ENCODE measurements around the genes IWS1, UGGT1 and HS6ST1.

- PRO-cap, 7 experiments = peak in 7 of 7 experiments; most common plus-strand start chr2:127526626 (in 4); most common minus-strand start chr2:127526481 (in 4)
Measured at GRCh38 chr2:127525890-127526712, at the start of gene IWS1. TSS of gene IWS1 (minus strand) at chr2:127526489.

DNA sequence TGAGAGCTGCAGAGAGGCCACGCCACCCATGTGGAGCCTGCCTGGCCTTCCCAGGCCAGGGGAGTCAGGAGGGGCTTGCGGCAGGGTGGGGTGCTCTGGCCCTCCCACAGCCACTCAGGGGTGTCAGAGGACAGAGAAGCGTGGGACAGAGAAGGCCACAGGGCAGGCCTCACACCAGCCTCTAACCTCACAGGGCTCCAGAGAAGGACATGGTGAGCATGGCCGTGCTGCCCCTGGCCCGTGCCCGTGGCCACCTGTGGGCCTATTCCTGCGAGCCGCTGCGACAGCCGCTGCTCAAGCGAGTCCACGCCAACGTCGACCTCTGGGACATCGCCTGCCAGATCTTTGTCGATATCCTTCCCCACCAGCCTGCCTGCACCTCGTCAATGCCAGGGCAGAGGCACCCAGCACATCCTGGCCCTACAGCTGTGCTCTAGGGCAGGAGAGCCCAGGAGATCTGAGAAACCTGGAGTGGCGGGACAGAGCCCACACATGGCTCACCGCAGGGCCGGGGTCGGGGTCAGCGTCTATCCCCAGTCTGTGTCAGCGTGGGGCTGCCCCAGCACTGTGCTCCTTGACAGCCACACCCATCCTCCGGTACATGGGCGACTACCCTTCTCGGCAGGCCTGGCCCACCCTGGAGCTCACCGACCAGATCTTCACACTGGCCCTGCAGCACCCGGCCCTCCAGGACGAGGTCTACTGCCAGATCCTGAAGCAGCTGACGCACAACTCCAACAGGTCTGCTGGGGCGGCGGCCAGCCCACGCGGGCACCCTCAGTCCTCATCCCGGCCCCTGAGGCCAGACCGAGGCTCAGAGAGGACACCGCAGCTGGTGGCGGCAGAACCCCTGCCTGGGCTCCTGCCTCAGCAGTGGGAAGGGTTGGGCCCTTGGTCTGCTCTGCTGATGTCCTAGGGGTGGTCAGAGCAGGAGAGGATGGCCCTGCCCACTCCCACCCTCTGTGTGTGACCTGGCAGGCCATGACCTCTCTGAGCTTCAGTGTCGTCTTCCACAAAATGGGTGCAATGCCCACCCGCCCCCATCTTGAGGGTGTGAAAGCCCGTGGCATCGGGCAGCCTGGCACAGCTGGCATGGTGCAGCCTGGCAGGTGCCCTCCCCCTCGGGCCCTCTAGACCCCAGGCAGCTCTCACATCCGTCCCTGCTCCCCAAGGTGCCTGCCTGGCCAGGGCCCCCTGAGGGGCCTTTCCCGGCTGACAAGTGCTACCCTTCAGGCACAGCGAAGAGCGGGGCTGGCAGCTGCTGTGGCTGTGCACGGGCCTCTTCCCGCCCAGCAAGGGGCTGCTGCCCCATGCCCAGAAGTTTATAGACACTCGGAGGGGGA is 14.5 kb upstream of the GPR17 start:
- PRO-cap, 7 experiments = no peak in any of the 7 experiments

DNA sequence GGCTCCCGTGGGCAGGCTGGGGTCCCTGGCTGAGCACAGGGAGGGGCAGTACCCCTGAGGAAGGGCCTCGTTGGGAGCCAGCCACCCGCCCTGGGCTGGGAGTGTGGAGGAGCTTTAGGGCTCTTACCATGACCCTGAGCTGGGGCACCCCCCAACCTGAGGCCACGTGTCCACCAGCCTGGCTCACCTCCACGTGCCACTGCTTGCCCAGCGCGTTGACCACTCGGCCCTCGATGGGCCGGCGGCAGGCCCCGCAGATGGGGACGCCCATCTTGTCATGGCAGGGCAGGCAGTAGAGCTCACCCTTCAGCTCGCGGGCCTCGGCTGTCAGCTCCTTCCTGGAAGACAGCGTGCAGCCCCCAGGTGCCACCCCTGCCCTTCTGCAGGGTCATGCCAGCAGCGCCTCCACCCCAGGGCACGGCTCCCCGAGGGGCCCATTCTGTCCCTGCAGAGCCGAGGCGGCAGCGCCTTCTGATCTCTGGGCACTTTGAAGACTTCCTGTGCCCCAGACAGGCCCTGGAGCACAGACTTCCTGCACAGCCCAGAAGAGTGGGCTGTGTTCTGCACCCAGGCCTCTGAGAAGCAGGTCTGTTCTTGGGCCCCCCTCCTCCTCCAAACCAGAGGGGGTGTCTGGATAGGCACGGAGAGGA is 4.0 kb upstream of the GPR17 start:
- PRO-cap, 7 experiments = peak in 5 of 7 experiments; most common plus-strand start position 544 of the sequence (in 4); most common minus-strand start position 473 of the sequence (in 3)

DNA sequence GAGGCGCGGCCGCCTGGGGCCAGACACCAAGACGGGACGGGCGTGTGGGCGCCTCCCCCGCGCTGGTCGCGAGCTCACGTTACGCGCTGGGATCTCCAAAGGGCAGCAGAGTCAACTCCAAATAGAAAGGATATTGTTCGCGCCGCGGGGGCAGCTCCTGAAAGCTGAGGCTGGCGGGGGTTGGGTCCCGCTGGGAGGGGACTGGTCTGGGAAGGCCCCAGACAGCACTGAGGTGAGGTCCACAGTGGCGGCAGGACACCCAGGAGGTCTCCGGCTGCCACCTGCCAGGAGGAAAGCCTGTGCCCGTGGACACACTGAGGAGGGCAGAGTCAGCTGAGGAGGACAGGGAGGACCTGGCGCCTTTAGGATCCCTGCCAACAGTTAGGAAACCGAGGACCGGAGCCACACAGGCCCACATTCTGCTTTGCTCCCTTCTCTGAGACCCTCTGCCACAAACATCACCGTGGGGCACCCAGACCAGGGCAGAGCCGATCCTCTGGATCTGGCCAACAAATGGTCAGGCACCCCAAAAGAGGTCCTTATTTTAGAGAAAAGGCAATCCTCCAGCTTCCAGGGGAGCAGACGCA is 10.8 kb downstream of the LIMS2 start:
- PRO-cap, 7 experiments = no peak in any of the 7 experiments

DNA sequence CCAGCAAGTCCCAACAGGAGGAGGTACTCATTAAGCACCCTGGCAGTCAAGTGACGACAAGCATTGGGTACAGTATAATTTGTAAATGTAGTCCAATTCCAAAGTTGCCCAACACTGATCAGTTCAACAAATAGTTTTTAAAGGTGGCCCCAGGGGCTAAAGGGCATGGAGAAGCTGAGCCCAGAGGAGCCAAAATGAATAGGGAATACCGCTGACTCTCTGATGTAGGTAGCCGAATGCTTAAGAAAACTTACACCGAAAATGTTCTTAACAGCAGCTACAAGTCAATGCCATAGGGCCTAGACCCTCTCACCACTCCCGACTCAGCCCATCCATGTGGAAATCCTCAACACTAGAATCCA is 9.9 kb downstream of the LIMS2 start:
- PRO-cap, 7 experiments = no peak in any of the 7 experiments

GRCh38 chr2:127672386-127673723 is 2.5 kb downstream of the LIMS2 start:
- PRO-cap, 7 experiments = no peak in any of the 7 experiments

DNA sequence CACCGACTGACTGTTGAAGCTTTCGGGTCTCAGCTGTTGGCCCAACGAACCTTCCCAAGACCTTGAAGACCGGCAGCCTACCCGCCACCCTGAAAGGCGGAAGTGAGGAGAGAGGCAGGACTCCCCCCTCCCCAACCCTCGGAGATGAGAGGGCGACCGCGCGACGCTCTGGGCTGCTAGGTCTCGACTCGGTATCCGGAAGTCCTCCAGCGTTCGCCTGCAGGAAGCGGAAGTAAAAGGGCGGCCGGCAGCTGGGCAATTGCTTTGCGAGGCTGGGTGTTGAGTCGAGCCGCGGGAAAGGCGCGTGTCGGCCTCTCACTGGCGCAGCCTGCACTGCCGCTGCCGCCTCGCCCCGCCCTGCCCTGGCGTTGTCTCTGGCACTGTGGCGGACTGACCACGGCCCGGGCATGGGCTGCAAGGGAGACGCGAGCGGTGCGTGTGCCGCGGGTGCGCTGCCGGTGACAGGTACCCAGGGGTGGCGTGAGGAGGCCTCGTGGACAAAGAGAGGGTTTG is at the start of gene UGGT1:
Gene UGGT1 (plus strand): TSS at position 250 of the 513 bp plus-strand sequence.
- PRO-cap, 7 experiments = peak in 7 of 7 experiments; most common plus-strand start position 397 of the sequence (in 6); most common minus-strand start position 104 of the sequence (in 7)

DNA sequence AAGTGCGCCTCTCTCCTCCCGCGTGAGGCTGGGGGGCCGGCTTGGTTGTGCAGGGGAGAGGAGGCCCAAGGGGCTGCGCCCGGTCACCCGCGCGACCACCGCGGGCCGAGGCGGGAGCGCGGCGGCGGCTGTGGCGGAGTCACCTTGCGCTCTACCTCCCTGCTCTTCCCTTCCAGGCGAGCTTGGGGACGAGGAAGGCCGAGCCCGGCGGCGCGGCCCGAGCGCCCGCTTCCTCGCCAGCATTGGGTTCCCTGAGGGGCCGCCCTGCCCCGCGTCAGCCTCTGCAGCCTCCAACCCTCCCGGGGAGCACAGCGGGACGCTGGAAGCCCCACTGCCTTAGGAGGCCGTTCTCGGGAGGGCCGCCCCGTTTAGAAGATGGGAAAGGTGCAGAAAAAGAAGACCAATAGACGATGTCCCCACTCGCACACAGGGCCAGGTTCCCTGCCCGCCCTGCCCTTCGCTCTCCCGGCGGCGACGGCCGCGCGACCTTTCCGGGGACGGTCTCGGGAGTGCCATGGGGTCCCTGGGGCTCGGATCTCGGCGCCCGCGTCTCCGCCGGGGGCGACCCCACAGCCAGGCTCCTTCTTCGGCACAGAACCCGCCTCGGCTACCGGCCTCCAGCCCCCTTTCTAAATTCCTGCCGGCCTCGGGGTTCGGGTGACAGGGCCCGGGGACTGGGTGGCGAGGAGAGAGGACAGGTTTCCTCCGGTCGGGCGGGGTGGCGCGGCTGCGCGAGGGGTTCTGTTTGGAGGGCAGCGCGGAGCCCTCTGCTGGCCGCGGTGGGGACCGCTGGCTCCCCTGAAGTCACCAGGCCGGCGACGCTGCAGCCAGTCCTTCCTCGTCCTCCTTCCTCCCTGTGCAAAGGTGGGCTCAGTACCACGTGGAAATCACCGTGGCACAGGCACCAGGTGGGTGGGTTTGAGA is 85.5 kb downstream of the HS6ST1 start:
- PRO-cap, 7 experiments = no peak in any of the 7 experiments

DNA sequence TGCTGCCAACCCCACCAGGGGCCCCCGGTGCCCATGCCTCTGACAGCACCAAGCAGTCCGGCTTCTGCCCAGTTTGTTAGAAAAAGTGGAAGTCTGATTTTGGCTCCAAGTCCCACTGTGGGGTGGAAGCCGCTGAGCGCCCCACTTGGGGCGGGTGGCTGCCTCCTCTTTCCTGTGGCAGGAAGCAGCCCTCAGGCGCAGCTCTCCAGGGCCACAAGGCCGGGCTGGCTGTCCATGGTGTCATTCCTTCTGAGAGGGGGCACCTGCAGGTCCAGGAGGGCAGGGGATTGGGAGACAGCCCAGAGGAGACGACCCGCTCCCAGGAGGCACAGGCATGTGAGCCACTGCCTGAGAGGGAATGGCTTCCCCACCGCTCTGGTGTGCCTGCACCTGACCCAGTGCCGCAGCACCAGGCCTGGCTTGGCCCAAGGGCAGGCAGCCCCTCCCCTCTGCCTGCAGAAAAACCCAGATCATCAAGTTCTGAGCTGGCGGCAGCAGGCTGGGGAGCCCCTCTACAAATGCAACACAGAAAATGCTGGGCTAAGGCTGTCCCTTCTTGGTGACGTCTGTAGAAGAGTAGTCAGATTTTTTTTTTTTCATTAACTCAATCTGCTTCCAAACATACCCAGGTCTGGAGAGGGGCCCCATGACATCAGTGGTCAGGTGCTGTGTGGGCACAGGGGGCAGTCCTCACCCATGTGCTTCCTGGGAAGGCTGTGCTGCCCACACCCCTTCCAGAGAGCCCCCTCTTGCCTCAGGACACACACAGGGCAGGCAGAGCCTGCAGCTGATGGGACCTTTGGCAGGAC is 38.4 kb downstream of the HS6ST1 start:
- PRO-cap, 7 experiments = no peak in any of the 7 experiments

- PRO-cap, 7 experiments = no peak in any of the 7 experiments
Measured at GRCh38 chr2:128309615-128310183, 9.0 kb downstream of the HS6ST1 start.

DNA sequence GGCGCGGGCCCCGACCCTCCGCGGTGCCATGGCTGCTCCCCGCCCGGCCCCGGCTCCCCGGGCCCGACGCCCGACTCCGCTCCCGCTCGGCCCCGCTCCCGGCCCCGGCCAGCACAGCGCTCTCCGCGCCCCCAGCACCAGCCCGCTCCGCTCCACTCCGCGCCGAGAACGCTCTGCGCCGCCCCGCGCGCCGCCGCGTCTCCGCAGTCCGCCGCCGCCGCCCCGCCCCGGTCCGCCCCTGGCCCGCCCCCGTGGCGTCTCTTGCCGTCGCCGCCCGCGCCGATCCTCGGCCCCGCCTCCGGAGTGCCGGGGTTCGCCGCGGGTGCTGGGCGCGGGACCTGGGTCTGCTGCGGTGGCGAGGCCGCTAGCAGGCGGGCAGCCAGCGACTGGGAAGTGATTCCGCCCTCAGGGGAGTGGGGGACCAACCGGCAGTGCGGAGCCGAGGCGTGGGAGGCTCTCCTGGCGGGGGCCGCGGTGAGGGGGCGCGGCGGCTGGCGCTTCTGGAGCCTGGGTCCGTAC is at the start of gene HS6ST1:
Gene HS6ST1 (minus strand): TSS at position 175 of the 519 bp plus-strand sequence.
- PRO-cap, 7 experiments = peak in 7 of 7 experiments; most common plus-strand start position 303 of the sequence (in 2); most common minus-strand start position 175 of the sequence (in 7)

DNA sequence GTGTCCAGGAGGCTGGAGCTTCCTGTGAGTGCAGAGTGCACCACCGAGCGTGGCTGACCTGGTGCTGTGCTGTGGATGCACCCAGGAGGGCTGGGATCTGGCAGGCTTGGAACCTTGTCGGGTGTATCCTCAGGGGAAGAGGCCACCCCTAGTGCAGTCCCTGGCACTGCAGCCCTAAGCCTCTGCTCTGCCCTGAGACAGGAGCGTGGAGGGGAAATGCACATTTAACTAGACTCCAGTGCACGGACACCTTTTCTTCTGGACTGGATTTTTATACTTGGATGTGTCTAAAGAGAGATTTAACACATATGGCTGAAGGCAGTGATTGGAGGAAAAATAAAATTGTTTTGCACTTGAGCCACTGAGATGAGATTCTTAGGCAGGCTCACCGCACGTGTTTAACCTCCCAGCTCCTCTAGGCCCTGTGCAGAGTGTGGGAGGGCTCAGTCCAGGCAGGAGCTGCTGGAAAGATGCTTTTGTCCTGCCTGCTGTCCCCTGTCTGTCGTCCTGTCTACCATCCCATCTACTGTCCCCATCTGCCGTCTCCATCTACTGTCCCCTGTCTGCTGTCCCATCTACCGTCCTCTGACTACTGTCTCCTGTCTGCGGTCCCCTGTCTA is 43.4 kb upstream of the HS6ST1 start:
- PRO-cap, 7 experiments = no peak in any of the 7 experiments

GRCh38 chr2:128424791-128425168 is 106.1 kb upstream of the HS6ST1 start:
- PRO-cap, 7 experiments = no peak in any of the 7 experiments

- PRO-cap, 7 experiments = no peak in any of the 7 experiments
Measured at GRCh38 chr2:128425843-128426594, 107.4 kb upstream of the HS6ST1 start.

DNA sequence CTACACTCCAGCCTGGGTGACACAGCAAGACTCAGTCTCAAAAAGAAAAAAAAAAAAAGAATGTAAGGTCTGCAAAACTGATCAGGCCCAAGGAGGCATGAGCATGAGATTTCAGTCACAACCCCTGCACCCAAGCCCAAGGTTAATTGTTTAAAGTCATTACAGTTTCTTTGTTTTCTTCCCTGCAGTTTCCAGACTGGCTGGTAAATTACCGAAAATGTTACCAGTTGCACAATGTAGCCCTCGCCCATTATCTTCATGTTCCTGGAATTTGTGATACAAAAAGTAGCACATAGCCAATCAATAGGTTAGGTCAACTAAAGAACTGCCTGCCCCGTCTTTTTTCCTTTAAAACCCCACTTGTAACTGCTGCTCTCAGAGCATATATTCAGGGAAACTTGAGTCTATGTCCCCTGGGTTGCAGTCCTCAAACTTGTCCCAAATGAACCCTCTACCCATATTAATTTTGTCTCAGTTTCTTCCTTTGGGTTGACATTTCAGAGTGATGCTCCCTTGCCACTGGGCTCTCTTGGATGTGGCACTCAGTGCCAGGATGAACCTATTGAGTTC is 216.1 kb upstream of the HS6ST1 start:
- PRO-cap, 7 experiments = no peak in any of the 7 experiments

GRCh38 chr2:128638782-128639254 is 320.1 kb upstream of the HS6ST1 start:
- PRO-cap, 7 experiments = no peak in any of the 7 experiments

- PRO-cap, 7 experiments = no peak in any of the 7 experiments
Measured at GRCh38 chr2:128736678-128737035, 418.0 kb upstream of the HS6ST1 start.

DNA sequence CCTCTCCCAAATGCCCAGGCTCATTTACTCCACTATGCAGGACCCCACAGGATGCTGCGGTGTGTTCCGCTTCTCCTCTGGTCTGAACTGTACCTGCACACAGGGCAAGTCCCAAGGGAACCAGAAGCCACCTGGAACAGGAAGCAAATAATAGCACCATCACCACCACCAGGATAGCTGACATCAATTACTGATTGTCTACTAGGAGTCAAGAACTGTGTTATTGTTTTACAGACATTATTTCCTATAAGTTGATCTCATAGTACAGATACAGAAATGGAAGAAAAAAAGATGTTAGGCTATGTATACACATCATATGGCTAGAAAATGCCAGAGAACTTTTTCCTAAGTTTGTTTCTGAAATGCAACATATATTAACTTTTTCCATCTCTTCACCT is 435.9 kb upstream of the HS6ST1 start:
- PRO-cap, 7 experiments = no peak in any of the 7 experiments

DNA sequence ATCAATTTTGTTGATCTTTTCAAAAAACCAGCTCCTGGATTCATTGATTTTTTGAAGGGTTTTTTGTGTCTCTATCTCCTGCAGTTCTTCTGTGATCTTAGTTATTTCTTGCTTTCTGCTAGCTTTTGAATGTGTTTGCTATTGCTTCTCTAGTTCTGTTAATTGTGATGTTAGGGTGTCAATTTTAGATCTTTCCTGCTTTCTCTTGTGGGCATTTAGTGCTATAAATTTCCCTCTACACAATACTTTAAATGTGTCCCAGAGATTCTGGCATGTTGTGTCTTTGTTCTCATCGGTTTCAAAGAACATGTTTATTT is 627.5 kb upstream of the HS6ST1 start:
- PRO-cap, 7 experiments = no peak in any of the 7 experiments

GRCh38 chr2:128986711-128987400 is 668.2 kb upstream of the HS6ST1 start:
- PRO-cap, 7 experiments = peak in 1 of 7 experiments; most common minus-strand start chr2:128986838 (in 1)